Skeletal muscle cell (primary cell): ENCODE results near the gene METTL2B.

DNA sequence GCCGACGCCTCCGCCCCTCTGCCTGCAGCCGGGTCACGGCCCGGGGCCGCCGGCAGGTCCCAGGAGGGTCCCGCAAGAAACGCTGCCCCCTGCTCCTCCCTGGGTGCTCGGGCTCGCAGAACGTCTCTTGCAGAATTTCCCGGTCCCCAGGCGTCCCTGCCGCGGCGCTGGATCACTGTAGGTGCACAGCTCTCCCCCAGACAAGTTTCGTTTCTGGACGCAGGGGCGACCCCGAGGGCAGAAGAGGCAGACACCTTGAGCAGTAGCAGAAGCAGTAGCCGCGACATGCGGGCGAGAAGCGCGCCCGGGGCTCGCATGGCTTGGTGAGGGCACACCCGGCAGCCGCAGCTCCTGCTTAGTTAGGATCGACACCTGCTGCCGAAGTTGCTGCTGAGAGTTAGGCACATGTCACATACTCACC, 922 bp downstream of the GPR37 start:
- RRBS, result 2% methylated on average over 10 of the region's 34 CpGs

GRCh38 chr7:125355717-125356312, 426.2 kb upstream of the POT1 start:
- RRBS, result no CpG with 5 or more reads among the region's 7 CpGs

GRCh38 chr7:127346891-127348113, 45.2 kb downstream of the ZNF800 start:
- RRBS, result under 1% methylated on average over 9 of the region's 81 CpGs

DNA sequence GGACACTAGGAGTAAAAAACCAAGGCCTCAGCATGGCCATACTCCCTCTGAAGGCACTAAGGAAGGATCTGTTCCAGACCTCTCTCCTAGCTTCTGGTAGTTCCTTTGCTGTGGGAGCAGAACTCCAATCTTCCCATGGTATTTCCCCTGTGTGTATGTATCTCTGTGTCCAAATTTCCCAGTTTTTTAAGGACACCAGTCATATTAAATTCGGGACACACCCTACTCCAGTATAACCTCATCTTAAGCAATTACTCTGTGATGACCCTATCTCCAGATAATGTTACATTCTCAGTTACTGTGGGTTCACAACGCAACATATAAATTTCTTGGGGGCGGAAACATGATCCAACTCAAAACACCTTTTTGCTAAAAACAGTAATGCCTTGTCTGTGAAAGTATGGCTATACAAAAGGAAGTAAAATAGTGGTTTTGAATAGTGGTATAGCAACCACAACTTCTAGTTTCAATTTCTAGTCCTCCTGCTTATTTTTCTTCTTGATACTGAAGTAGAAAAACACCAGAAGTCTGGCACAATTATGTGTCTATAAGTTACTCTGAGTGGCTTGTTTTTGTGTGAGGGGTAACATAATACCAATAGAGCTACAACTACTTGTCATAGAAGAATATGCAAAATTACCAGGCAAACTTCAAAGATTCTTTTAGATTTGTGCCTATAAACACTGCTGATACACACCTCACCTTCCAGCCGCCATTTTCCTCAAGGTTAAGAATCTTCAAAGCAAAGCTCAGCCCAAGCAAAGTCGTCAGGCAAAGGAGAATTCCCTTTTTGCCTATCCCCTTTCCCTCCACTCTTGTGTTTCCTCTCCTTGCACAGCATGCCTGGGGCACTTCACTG, 21.4 kb upstream of the ZNF800 start:
- RRBS, result no CpG with 5 or more reads among the region's 5 CpGs

GRCh38 chr7:127584176-127585182, 917 bp downstream of the GCC1 start:
- RRBS, result no CpG with 5 or more reads among the region's 31 CpGs

DNA sequence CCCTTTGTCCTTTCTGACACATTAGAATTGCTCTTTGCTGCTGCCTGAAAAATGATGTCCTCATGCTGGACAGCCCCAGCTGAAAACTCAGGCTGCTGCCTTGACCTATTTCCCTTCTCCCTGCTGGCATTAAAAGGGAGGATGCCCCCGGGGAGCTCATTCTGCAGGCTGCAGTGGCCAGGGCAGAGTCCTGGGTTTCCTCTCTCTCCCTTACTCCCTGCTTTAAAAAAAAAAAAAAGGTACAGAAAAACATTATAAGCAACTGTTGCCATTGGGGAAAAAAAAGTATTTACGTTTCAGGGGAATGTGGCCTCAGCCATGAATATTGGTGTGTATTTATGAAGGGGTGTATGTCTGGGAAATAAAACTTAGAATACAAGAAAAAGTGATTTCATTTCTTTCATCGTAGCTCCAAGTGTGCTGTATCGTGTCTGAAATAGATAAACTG, 35.3 kb downstream of the LRRC4 start:
- RRBS, result no CpG with 5 or more reads among the region's 4 CpGs

GRCh38 chr7:128003602-128004206, 27.5 kb downstream of the LRRC4 start:
- RRBS, result no CpG with 5 or more reads among the region's 5 CpGs

DNA sequence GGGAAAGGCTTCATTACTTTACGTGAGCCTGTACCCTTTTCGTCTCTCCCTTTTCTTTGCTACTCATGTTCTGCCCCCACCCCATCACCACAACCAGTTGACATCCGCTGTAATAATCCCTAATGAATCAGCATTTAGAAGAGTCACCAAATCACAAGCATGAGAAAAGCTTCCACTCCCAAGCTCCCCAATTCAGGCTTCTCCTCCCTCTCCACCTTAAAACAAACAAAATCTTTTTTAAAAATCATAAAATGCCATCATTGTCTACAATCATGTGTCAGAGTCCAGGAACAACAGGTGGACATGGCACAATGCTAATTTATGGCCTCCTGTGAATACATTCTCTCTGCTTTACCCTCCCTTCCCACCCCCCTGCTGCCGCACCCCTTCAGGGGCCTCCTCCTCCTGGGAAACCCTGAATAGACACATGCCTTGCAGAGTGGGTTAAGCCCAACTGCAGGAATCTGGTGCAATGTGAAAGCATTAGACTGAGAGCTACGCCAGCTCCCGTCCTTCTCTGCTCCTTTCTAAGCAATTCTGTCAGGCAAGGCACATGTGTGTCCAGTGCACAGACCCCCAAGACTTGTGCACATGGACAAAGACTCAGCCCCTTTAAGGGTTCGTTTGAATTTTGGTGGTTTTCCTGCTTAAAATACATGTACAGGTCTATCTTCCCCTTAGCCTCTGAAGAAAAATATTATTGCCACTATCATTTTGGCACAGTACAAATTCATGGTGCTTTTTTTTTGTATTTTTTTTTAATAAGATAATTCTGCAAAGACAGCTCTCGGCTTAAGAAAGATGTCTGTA, 3.6 kb downstream of the LRRC4 start:
- RRBS, result no CpG with 5 or more reads among the region's 8 CpGs

GRCh38 chr7:128108691-128109506, 77.7 kb upstream of the LRRC4 start:
- RRBS, result no CpG with 5 or more reads among the region's 11 CpGs

- RRBS, result no CpG with 5 or more reads among the region's 12 CpGs
Observed at GRCh38 chr7:128129191-128129752, 98.0 kb upstream of the LRRC4 start.

GRCh38 chr7:128168538-128169270, 72.4 kb upstream of the LEP start:
- RRBS, result 0% methylated on average over 1 of the region's 25 CpGs

DNA sequence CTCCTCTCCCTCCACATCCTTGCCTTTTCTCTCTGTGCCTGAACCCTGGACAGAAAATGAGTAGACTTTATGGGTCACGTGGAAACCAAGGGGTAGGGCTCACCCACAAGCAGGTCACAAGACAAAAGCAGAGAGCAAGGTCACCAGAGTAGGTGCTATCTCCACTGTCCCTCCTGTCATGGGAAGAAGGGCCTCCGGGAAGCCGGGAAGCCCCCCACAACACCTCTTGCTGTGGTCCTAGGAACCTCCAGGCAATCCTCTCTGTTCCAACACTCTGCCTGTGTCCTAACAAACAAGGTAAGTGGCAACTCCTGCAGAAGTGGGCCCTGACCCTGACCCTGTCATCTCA, 23.9 kb downstream of the LEP start:
- RRBS, result no CpG with 5 or more reads among the region's 3 CpGs

DNA sequence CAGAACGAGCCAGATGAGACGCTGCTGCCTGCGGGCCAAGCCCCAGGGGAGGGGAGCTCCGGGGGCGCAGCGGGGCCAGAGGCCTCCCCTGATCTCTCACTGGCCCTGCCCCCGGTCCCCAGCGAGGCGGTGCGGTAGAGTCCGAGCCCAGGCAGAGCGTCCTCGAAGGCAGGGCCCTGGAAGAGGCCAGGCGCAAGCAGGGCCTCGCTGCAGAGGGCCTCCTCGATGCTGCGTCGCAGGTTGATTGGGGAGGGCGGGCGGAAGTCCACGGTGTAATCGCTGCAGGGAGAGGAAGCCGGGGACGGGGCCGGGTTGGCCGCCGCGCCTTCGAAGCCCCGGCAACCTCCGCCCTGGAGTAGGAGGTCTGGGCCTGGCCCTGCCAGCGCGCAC, 7.4 kb upstream of the RBM28 start:
- RRBS, result 22% methylated on average over 4 of the region's 33 CpGs

- RRBS, result no CpG with 5 or more reads among the region's 53 CpGs
Observed at GRCh38 chr7:128476356-128477182, at the start of gene METTL2B. TSS of gene METTL2B (plus strand) at chr7:128476748.

GRCh38 chr7:128523139-128523560, 46.6 kb downstream of the METTL2B start:
- RRBS, result no CpG with 5 or more reads among the region's 6 CpGs

- RRBS, result no CpG with 5 or more reads among the region's 3 CpGs
Observed at GRCh38 chr7:128533352-128534177, 57.0 kb downstream of the METTL2B start.

DNA sequence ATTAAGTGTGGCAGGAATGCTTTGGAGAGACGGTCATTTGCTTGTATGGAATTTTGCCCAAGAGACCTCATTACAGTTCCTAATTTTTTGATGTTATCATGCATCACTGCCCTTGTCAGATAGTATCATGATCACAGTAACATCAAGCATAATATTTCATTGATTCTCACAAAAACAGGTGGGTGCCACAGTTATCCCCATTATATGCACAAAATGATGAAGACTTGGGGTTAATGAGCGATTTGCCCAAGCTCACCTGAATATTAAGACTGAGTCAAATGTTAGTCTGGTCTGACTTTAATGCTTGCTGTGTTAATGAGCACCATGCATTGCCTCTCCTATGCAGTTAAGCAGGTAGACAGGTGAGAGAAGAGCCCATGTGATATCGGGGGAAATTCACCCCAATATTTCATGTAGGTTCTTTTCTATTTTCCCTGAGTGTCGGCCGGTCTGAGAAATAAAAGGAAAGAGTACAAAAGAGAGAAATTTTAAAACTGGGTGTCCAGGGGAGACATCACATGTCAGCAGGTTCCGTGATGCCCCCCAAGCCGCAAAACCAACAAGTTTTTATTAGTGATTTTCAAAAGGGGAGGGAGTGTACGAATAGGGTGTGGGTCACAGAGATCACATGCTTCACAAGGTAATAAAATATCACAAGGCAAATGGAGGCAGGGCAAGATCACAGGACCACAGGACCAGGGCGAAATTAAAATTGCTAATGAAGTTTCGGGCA, 42.2 kb upstream of the GARIN1A start:
- RRBS, result no CpG with 5 or more reads among the region's 10 CpGs

DNA sequence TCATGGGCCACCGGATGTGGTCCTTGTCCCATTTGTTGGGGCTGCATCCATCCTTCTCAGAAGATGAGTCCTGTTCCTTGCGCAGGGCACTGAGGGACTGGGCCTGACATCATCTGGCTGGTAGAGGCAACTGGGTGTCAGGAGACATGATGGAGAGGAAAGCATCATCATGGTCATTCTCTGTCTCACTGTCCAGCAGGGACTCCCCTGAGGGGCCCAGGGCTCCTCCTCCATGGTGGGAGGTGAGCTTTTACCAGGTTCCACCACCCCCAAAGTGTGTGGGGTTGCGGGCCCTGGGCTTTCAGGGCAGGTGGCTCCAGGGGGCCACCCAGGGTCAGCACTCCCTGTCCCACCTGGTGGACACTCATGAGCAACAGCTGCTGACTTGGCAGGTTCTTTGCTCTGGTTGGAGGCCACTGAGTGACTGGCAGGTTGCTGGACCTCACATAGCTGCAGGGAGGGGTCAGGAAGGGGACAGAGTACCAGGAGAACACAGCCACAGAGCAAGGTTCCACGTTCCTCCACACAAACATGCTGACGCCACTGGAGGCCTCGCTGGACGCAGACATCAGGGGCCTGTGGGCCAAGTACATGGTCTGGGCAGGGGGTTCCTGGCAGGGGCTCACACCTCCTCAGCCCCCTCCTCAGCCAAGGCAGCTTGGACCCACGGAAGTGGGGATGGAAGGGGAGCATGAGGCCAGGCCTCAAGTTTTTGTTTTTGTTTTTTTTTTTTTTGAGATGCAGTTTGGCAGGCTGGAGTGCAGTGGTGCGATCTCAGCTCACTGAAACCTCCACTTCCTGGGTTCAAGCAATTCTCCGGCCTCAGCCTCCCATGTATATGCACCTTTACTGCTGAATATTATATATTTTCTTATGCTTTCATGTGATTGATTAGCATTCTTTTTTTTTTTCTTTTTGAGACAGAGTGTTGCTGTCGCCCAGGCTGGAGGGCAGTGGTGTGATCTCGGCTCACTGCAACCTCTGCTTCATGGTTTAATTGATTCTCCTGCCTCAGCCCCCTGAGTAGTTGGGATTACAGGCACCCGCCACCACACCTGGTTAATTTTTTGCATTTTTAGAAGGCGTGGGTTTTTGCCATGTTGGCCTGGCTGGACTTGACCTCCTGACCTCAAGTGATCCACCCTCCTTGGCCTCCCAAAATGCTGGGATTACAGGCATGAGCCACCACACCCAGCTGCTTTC, 13.5 kb upstream of the GARIN1A start:
- RRBS, result no CpG with 5 or more reads among the region's 14 CpGs

DNA sequence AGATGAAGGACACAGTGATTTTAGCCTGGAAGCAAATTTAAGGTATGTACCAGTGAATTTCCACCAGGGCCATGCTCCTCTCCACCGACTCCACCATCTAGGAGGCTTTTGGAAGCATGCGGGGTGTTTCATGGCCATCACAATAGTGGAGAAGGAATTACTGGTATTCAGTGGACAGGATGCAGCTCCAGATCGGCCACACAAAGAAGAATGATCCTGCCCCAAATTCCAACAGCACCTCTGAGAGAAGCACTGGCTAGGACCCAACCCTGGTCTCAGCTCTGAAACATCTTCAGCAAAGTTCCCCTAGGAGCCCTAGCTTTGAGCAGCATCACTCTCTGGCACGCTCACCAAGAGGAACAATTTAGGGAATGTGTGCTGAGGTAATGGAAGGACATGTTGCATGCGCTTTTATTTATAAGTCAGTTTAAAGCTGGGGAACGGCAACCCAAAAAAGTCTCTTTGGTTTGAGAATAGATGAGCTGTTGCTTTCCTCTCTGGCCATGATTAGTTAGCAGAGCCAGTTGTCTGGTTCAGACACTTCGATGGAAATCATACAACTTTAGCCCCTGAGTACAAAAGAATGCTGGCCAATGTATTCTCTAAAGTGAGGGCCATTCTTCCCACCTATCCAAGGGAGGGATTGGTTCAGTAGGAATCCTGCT, 5.6 kb upstream of the OPN1SW start:
- RRBS, result no CpG with 5 or more reads among the region's 7 CpGs

- RRBS, result no CpG with 5 or more reads among the region's 18 CpGs
Observed at GRCh38 chr7:128782867-128783821, 7.5 kb upstream of the OPN1SW start.